Caco-2 (cell line): ENCODE data around the genes SPG21 and INTS14.

DNA sequence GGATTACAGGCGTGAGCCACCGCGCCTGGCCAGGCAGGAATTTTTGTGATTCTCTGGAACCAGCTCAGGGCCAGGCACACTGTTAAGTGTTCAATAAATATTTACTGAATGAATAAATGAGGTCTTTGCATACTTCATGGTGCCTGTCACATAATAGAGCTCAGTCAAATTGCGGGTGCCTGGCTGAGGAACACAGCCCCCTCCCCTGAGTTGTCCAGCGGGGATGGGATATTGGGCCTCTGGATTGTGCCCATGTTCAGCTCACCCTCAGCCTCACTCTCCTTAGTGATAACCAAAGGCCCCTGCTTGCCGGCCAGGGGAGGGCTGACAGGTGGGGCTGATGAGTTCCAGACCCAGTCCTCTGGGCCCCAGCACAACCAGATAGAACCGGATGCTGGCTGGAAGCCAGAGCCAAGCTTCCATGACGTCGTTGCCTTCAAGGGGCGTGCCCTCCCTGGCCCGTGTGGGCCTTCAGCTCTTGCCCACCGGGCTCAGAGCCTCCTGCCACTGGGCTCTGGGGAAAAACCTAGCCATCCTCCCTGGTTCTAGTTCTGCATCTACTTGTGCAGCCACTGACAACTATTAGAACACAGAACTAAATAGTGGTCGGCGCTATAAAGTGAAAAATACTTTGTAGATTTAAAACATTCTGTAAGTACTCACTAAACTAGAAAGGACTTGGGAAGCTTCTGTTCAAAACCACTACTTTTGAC, 23.5 kb downstream of the PIF1 start:
- PRO-cap = no peak
- RRBS = 72% methylated on average over 4 of the region's 14 CpGs

DNA sequence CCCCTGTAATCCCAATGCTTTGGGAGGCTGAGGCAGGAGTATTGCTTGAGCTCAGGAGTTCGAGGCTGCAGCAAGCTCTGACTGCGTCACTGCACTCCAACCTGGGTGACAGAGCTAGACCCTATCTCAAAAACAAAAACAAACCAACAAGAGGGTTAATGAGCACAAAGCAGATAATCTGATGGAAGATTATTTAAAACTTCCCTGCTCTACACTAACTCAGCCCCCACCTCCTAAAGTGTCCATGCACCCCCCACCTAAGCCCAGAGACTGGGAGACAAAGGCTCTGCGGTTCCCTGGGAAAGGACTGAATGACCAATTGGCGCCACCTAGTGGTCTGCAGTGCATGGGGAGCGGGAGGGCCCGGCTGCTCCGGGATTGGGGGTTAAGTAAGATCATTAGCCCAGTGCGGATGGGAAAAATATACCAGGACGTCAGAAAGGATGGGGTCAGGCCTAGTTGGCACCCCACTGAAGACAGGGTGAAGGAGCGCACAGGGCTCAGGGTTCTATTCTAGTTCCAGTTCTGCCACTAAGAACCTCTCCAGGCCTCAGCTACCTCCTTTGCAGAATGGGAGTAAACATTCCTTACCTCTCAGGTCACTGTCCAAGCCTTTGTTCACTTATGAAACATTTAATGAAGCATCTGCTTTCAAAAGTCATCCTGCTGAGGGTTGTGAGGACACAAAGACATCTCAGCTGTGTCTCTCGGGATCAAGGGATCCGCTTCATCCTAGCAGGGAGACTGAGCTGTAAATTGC, 15.5 kb downstream of the PIF1 start:
- PRO-cap = no peak
- RRBS = no CpG with 5 or more reads among the region's 12 CpGs

DNA sequence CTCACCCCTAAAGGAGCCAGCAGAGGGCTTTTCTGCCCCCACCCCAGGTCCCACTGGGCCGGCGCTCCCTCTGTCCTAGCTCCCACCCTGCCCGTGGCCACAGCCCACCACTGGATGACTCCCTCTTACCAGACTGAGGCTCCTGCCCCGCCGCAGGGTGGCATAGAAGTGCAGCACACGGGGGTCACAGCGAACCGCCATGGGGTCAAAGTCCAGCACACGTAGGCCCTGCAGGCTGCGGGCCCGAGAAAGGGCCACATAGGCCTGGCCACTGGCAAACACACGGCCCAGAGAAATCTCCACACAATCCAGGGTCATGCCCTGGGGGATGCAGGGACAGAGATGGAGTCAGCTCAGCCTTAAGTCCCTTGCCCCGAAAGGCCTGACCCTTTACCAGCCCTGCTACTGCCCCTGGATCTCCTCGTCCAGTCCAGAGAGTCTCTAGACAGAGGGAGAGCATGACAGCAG, 9.0 kb downstream of the PIF1 start:
- PRO-cap = no peak
- RRBS = no CpG with 5 or more reads among the region's 14 CpGs

DNA sequence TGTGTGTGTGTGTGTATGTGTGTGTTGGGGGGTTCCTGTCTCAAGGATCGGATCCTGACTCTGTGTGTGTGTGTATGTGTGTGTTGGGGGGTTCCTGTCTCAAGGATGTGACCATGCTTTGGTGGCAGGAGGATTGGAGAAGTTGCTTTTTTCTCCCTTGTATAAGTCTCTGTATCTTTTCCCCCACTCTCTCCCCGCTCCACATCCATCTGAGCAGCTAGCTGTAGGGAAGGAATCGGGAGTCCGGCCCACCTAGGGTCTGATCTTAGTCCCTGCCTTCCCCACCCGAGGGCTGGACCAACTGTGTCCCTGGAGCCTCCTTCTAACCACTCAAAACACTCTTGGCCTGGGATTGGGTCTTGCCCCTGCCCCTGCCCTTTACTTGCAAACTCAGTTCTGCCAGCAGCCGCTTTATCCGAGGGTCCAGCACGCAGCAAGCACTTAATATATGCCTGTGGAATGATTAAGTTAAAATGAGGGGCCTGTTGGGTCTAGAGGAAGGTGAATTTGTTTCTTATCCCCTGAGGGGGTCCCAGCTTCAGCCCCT, 793 bp downstream of the PLEKHO2 start:
- PRO-cap = no peak
- RRBS = no CpG with 5 or more reads among the region's 8 CpGs

- PRO-cap = no peak
- RRBS = no CpG with 5 or more reads among the region's 5 CpGs
These were observed 34.3 kb upstream of the ANKDD1A start for GRCh38 chr15:64877210-64877905.

- PRO-cap = no peak
- RRBS = no CpG with 5 or more reads among the region's 26 CpGs
These were observed 6.3 kb upstream of the ANKDD1A start for GRCh38 chr15:64905293-64905842.

DNA sequence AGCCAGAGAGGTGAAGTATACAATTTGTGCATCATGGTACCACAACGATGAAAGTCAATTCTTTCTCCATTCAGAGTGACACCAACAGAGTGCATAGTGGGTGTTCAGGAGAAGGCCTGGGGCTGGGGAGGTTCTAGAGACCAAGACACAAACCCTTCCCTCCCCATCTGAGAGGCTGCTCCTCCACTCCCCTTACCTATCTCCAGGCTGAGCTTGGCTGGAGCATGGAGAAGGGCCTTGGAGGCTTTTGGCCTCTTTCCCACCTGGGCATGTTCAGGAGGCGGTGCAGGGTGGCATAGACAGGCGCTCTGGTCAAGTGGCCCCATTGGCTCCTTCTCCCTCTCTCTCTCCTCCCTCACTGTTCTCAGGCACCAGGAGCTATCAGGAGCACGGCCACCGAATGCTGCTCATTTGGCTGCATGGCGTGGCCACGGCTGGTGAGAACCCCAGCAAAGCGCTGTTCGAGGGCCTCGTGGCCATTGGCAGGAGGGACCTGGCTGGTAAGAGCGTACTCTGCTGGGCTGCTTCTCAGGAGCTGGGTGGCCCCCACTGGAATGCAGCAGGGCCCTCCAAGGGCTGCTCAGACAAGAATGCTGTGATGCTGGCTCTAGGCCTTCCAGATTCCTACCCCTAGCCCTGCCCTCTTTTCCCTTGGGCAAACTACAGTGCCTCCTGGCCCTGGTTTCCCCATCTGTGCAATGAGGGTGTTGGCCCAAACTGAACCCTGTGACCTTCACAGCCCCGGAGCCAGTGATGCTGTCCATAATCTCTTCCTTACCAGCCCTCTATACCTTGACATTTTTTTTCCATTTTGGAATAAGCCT, 38.0 kb downstream of the ANKDD1A start:
- PRO-cap = no peak
- RRBS = no CpG with 5 or more reads among the region's 12 CpGs

GRCh38 chr15:64989253-64990243, at the start of gene SPG21:
Gene SPG21 (minus strand): TSS chr15:64989914.
- PRO-cap = bidirectional peak, plus-strand start at chr15:64989560, minus-strand start at chr15:64989432; bidirectional peak, plus-strand start at chr15:64990073, minus-strand start at chr15:64989911
- RRBS = 3% methylated on average over 38 of the region's 79 CpGs

DNA sequence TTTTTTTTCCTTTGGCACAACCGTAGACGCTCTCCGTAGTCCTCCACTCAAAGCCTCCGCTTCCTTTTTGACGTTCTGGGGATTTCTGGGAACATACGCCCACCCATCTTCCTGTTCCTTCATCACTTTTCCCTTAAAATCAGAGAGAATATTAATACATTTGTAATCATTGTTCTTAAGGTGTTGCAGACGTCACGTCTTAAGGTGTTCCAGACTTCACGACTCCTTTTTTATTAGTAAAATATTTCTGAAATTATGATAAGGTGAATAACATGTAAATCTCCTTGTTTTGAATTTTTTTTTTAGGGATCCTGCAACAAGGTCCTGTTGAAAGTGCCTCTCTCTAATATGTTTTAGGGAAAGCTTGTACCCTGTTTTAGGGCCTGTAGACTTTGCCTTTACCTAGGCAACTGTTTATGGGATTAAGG, 544 bp upstream of the SPG21 start:
- PRO-cap = no peak
- RRBS = no CpG with 5 or more reads among the region's 9 CpGs

DNA sequence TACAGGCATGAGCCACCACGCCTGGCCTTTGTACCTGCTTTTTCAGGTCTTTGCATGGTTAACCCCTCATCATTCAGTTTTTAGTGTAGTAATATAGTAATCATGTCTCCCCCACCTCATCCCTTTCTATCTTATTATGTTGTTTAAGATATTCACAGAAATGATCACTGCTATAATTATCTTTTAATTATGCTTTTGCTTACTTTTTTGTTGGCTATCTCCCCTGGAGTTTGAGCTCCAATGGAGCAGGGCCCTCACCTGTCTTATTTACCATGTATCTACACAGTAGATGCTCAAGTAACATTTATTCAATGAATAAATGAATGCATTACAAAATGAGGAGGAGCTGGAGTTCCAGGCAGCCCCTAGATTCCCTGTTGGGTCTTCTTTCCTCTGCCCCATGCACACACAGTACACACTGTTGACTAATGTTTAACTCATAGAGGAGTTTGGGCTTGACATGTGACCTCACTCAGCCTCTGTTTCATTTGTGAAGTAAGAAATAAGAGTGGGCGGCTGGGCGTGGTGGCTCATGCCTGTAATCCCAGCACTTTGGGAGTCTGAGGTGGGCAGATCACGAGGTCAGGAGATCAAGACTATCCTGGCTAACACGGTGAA, 1.1 kb upstream of the SLC51B start:
- PRO-cap = bidirectional peak, plus-strand start at position 488 of the sequence, minus-strand start at position 395 of the sequence
- RRBS = no CpG with 5 or more reads among the region's 5 CpGs

GRCh38 chr15:65067407-65067630, 472 bp downstream of the RASL12 start:
- PRO-cap = no peak
- RRBS = no CpG with 5 or more reads among the region's 6 CpGs

- PRO-cap = no peak
- RRBS = no CpG with 5 or more reads among the region's 5 CpGs
These were observed 16.9 kb downstream of the UBAP1L start for GRCh38 chr15:65097933-65098693.

- PRO-cap = no peak
- RRBS = no CpG with 5 or more reads among the region's 6 CpGs
These were observed 2.7 kb downstream of the PDCD7 start for GRCh38 chr15:65130856-65131355.

GRCh38 chr15:65299870-65300284, 13.2 kb upstream of the PARP16 start:
- PRO-cap = no peak
- RRBS = no CpG with 5 or more reads among the region's 8 CpGs

DNA sequence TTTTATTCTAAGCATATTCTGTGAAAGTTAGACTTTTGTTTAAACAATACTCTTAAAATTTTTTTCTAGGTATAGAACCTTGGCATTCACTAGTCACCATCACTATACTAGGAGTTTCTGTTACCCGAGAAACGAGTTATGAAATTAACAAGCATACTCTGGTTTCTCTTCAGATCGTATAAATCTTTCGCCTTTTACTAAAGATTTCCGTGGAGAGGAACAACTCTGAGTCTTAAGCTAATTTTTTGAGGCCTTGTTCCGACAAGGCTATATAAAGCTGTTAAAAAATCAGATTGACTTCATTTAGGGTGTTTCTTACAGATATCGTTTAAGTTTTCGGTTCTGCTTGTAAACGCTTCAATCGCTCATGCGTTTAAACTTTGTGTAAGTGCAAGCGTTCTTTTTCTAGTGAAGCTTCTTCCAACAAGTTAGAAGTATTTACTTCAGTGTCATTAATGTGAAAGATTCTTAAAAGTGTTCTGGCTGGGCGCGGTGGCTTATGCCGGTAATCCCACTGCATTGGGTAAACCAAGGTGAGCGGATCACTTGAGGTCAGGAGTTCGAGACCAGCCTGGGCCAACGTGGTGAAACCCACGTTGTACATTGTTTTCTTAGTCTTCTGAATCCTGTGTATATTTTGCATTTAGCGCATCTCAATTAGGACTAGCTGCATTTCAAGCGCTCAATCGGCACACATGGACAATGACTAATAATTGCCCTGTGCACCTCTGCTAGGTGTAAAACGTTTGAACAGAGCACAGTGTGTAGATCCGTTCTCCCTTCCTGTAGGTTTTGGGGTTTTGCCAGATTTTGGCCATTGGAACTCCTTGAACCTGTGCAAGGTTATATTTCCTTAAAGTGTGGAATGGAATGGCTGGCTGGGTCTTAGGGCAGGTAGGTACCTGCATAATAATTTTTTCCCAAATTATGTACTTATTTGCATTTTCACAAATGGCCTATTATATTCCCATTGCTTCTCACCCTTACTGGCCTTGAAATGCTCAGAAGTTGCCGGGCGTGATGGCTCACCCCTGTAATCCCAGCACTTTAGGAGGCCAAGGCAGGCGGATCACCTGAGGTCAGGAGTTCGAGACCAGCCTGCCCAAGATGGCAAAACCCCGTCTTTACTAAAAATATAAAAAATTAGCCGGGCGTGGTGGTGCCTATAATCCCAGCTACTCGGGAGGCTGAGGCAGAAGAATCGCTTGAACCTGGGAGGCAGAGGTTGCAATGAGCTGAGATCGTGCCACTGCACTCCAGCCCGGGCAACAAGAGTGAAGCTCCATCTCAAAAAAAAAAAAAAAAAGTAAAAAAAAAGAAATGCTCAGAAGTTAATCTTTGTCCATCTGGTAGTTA, 18.3 kb upstream of the PARP16 start:
- PRO-cap = bidirectional peak, plus-strand start at position 154 of the sequence, minus-strand start outside the sequence
- RRBS = no CpG with 5 or more reads among the region's 35 CpGs

- PRO-cap = bidirectional peak, plus-strand start at chr15:65385057, minus-strand start at chr15:65384990
- RRBS = no CpG with 5 or more reads among the region's 21 CpGs
These were observed 7.1 kb upstream of the IGDCC3 start for GRCh38 chr15:65384758-65385365.

- PRO-cap = no peak
- RRBS = no CpG with 5 or more reads among the region's 5 CpGs
These were observed 32.1 kb downstream of the INTS14 start for GRCh38 chr15:65578626-65579474.

DNA sequence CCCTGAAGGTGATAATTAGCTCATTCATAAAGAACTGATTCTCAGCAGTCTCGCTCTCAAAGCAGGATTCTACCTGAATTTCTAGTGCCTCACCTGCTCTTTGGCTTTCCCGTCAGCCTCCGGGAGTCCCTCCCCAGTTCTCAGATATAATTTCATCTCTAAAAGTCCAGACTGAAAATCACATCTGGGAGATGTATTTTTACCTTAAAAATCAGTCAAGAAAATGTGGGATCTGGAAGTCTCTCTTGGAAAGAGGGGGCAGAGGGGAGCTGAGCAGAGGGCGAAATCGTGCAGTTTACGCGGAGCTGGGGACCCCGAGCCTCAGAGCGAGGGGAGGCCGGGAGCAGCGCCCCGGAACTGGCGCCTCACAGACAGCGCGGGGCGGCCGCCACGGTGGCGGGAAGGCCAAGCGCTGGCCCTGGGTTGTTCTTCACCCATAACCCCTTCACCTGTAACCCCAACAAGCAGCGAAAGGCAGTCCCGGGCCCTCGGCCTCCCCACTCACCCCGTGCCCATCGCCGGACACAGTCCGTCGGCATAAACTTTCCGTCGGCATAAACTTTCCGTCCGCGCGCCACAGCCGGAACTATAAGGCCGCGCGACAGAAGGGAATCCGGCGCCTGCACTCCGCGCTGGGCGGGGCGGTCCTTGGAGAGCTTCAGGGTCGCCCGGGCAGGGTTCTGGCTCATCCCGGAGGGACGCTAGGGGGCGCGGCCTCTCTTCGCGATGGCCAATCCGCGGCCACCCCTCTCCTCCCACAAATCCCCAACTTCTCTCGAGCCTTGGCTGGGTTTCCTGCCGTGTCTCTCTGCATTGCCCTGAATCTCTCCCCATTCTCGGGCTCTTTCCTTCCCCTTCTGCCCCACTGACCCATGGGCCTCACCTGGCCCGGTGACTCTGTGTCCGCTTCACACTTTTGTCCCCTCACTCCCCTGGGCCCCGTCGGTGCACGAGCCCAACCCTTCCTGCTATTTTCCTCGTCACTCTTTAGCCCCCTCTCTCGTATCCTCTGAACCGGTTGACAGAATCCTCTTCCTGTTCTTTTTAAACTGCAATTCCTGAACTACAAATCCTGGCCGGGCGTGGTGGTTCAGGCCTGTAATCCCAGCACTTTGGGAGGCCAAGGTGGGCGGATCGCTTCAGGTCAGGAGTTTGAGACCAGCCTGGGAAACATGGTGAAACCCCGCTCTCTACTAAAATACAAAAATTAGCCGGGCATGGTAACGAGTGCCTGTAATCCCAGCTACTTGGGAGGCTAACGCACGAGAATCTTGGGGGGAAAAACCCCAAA, at the start of gene INTS14:
TSS of gene INTS14 (minus strand) at position 539 of the 1,291 bp plus-strand sequence.
- PRO-cap = bidirectional peak, plus-strand start at position 760 of the sequence, minus-strand start at position 526 of the sequence; bidirectional peak, plus-strand start at position 990 of the sequence, minus-strand start at position 1,011 of the sequence
- RRBS = 5% methylated on average over 25 of the region's 74 CpGs

GRCh38 chr15:65733647-65734245, 58.3 kb downstream of the DENND4A start:
- PRO-cap = no peak
- RRBS = no CpG with 5 or more reads among the region's 12 CpGs

DNA sequence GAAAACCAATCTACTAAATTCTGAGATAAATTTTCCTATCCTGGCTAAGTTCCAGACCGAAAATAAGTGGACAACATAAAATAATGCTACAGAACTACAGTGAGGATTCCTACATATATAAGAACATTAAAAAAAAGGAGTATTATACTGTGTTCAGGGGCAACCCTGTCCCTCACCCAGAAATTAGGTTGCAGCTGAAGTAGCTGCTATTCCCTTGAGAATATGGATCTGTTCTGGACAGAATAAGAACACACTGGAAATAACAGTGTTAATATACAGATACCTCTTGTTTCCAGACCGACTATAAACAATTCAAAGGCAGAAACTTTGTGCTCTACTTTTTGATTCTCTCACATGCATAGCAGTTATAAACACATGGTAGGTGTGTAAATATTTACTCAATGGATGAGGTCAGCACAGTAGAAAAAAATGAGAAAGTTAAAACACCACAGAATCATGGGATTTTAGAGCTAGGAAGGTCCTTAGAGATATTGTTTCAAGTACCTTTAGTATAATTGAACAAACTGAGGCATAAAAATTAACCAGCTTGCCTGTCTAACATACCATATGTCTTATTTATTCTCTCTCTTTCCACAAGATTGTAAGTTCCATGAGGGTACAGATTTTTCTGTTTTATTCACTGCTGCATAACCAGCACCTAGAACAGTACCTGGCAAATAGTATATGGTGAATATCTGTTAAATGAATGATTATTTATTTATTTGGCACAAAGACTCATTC, 25.2 kb downstream of the DENND4A start:
- PRO-cap = no peak
- RRBS = no CpG with 5 or more reads among the region's 2 CpGs